Mesothelial cell of epicardium (in vitro differentiated cells): ENCODE measurements around a stretch of chr7.

DNA sequence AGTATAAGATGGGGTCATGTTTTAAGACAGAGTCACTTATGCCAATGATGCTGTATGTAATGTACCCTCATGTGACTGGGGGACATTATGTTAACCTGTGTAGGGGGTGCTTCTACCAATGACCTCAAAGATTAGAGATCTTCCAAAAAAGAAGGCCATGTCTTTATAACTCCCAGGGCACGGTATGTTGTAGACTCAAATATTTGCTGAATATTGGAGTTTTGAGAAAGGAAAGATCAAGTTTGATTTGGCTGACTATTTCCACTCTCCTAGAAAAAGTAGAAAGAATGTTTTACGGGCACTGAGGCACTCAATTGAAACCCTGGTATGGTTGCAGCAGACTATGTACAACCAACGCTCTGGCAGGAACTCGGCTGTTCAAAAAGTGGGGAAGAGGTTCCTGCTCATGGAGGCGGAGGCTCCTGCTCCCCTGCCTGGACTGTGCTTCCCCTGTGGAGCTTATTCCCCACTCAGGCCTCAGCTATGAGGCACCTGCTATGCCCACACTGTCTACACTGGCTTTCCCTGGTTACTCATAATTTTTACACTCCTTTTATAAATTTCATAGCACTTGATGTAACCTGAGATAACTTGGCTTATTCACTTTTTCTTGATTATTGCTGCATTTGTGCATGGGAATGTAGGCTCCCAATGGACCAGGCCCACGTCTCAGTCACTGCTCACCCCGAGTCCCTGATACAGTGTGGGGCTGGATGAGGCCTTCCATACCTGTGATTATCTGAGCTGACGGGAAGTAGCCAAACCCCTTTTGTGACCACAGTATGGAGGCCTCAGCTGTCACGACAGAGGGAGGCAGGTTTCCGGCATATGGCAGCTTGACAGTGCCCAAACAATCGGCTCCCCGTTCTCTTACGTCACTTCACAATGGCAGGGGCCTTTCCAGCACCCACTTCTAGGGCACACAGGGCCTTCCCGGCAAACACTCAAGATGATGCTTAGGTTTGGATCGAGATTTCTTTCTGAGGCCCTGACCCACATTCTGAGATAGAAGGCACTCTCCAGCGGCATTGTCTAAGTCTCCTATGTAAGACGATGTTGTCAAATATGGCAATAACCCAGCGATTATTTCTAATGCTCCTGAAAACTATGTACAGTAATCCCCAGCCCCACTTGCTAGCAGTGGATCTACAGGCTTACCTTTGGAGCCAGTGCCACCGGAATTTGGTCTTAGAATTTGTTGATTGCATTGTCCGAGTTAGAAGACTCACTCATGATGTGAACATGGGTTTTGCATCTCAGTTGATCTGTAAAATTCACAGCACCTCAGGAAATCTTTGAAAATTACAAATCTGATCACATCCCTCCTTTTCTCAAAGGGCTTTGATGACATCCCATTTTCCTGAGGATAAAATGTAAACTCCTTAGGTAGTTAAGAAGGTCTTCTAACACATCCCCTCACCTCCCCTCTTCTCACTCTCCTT lies 645.3 kb downstream of the ACTR3B start:
- PRO-cap, result no peak

DNA sequence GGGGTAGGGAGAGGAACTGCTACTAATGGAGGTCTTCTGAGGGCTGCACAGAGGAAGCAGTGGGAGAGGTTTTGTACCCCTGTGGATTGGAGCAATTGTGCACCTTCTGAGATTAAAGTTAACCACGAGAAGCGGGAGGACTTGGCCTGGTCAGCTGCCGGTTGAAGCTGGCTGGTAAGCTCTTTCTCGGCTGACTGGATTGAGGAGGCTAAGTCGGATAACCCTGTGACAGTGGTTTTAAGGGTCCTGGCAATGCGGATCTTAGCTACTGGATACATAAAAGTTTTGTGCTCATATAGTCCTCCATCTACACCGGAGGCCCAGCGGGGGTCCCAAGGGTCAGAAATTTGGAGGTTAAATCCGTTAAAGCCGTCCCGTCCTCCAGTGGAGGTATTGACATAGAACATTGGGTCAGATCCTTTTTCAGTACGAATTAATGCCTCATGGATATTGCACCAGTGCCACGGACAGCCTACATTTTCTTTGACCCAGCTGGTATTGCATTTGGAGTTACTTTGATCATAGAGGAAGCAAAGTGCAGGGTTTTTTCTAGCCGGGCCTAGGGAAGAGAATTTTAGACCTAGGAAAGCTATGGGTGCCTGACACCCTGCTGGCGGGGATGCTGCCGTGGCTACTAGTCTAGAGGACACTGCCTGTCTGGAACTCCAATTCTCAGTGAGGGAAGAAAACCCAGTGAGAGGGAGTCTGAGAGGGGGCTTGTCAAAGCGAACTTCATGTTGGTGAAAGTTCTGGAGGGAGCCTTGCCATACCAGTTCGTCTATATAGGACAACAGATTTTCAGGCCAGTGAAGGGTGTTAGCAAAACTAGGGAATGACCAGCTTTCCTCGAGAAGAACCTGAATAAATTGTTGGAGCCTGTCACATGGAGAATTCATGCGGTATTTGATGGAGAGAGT lies 641.7 kb upstream of the DPP6 start:
- PRO-cap, result no peak

- PRO-cap, result no peak
Measured at GRCh38 chr7:154304731-154305485, 252.7 kb downstream of the DPP6 start.

- PRO-cap, result unidirectional peak, plus-strand start at chr7:155003452
Measured at GRCh38 chr7:155003254-155003795, 401 bp upstream of the PAXIP1 start.

GRCh38 chr7:155071129-155071794 lies 1.1 kb downstream of the HTR5A start:
- PRO-cap, result no peak

DNA sequence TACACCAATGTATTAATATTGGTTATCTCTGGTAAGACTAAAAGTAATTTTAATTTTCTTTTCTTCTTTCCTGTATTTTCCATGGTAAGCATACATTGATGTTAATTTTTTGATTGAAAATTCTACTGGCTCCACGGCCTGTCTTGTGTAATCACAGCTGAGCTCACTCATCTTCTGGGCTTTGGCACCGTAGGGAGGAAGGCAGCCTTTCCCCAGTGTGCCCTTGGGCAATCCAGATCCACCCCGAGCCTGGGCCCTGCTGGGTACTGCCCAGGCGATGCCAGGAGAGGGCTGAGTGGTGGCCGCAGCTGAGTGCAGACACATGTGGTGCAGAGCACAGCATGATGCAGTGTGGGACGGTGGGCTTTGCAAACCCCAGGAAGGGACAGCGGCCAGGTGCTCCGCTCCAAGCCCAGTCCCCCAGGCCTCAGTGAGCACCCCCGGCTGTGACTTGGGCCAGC lies 77.8 kb upstream of the INSIG1 start:
- PRO-cap, result no peak

DNA sequence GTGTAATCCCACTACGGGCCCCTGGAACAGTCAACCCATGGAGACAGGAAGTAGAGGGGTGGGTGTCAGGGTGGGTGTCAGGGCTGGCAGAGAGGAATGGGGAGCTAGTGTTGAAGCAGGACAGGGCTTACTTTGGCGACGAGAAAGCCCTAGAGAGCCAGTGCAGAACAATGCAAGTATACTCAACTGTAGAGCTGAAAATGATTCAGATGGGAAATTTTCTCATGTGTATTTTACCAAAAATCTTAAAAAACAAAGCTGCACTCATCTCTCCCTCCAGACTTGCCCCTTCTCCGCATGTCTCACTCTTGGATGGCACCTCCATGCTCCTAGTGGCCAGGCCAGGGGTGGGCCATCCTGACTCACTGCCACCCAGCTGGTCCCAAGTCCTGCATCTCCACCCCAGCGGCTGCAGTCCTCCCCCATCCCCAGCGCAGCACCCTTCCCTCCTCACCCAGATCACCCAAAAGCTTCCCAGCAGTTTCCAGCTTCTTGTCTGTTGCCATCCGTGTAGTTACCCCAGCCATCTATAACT lies 53.1 kb upstream of the INSIG1 start:
- PRO-cap, result no peak

DNA sequence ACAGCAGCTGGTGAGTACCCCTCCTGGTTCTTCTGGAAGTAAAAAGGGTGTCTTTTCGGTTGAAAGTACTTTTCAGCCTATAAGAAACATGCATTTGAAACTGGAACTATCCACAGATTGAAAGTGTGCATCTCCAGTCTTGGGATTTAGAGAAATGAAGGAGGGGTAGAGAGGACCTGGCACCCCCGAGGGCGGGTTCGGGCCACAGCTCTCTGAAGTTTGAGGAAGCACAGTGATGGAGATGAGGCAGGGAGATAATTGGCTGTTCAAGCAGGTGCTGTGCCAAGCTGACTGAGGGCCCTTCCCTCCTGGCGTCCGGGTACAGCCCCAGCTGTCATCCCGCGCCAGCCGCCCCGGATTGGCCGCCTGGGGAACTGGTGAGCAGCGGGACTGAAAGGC lies 1.0 kb downstream of the INSIG1 start:
- PRO-cap, result bidirectional peak, plus-strand start outside the sequence, minus-strand start at position 293 of the sequence

DNA sequence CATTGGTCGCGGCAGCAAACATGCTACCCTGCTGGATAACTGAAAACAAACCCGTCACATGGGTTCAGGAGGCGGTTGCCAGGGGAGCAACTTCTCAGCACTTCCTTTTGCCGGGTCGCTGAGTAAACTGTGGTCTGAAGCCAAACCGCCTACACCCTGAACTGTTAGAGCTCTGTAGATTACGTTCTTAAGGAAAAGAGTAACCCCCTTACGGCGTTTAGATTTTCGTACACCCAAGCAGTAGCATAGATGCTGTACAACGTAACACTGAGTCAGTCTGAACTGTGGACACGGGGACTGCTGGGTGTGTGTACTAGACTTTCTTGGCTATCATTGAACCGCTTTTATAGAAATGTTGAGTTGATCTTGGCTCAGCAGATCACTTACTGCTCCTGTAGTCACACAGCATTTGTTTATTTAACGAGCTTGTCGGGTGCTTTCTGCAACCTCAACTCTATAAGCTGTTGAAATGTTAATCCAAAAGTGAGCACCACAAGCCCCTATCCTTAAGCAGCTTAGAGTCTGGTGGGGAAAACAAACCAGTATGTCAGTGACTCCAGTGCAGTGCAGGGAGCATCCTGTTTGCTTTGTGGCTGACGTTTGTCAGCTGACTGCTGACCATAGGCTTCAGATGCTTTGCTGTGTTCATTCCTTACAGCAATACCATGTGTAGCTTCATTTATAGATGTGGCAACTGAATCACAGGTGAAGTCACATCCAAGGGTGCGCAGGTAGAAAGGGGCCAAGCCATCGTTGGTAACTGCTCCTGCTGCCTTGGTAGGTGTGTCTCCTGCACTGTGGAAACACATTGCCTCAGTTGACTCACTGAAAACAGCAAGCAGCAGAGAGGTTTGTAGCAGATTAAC lies 1.6 kb downstream of the INSIG1 start:
- PRO-cap, result bidirectional peak, plus-strand start at position 57 of the sequence, minus-strand start outside the sequence

DNA sequence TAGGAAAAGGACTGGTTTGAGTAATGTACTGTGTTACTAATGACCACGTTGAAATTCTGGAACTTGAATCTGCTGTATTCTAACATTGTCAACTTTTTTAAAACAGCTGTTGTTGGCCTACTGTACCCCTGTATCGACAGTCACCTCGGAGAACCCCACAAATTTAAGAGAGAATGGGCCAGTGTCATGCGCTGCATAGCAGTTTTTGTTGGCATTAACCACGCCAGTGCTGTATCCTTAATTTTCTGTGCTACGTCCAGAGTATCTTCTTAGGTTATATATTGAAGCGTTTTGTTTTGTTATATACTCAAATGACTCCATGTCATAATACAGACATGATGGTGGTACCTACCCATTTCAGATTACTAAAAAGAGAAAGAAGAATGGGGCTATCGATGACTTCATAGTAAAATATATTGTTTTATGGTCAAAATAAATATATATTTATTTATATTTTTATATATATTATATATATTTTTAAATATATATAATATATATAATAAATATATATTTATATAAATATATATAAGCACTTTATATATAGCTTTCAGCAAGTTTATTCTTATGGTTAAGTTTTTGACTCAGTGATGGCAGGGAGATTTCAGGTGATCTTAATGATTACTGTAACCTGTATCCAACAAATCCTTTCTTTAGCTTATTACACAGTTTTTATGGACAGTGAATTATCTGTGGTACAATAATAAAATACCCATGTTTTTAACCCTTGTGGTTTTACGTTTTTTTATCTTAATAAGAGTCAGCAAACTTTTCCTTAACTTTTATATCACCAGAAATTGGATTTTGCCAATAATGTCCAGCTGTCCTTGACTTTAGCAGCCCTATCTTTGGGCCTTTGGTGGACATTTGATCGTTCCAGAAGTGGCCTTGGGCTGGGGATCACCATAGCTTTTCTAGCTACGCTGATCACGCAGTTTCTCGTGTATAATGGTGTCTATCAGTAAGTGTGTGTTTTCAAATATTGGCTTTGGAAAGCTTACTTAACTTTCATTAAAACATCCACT lies 4.1 kb downstream of the INSIG1 start:
- PRO-cap, result no peak

- PRO-cap, result no peak
Measured at GRCh38 chr7:155302482-155303039, 4.9 kb downstream of the INSIG1 start.

DNA sequence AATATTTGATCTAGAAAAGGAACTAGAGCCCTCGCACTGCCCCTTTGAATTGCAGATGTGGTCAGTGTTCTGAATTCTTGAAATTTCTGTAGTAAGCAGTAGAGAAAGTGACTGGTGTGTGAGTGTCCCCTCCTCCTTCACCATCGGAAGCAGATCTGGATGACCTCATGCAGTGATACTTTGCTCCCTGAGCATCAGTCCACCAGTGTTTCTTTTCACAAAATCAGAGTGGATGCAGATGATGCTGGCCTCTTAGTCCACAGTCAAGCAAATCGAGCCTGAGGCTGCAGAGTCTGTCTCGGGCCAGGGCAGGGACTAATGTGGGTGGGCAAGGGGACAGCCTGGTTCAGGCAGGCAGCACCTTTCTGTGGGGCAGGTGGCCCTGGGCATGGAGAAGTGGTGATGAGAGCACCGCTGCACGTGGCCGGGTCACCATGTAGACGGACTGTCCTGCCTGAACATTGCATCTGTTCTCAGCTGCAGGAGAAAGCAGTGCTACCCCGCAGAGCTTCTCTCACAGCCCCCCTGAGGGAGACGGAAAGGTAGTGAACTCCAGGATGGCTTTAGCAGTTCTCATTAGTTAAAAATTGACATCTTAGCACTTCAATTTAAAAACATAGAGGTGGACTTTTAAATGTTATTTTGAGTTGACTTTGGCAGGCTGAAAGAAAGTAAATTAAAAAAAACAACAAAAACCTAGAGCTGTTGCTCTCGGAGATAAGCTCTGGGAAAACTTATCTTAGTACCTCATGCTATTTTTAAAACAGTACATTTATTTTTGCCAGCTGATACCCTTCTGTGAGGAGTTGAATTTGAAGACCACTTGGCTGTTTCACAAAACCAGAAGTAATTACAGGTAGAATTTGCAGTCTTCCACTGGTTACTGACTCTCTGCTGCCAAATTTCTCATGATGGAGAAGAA lies 5.6 kb downstream of the INSIG1 start:
- PRO-cap, result no peak

DNA sequence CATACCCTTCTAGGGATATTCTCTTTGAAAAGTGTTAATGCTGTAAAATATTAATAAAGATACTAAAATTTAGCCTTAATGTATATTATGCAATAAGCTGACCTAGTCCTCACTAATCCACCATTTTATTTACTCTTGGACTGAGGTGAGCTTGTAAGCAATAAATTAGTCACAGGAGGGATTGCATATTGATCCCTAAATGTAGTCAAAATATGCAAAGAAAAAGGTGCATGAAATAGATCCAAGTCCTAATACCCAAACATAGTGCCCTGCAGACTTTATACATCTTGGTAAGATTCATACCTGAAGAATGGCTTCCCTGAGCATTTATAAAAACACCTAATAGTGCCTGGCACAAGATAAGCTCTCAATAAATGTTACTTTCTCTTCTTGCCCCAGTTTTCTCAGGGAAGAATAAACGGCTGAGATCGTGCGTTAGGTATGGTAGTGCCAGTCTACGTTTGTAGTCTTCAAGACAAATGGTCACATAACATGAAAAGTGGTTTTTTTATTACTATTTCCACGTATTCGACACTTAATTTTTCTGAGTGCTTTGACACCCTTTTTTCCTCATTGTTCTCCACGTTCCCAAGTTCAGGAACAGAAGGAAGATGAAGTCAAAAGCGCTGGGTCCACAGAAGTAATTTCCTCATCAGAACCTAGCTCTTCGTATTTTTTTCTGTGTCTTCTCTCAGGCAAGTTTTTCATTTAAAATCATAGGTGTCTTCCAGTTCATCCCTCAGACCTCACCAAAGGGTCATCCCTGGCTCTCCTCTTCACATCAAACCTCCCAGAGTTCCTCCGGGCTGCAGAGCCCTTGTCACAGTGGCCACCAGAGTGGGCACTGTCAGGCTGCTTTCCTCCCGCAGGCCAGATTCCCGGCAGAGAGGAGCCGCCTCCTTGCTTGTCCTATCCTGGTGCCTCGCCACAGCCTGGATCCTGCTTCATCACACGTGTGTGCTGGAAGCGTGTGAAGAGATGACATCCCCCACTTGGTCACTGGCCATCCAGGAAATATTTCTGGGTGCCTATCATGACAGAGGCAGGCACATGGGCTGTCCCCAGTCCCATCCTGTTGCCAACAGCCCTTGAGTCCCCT lies 14.6 kb downstream of the INSIG1 start:
- PRO-cap, result no peak

- PRO-cap, result no peak
Measured at GRCh38 chr7:155357318-155357901, 59.7 kb downstream of the INSIG1 start.

GRCh38 chr7:155459934-155460437 lies 2.1 kb downstream of the EN2 start:
- PRO-cap, result no peak

- PRO-cap, result no peak
Measured at GRCh38 chr7:155752575-155753771, 59.3 kb downstream of the SHH start.

GRCh38 chr7:155777069-155777877 lies 35.0 kb downstream of the SHH start:
- PRO-cap, result no peak

DNA sequence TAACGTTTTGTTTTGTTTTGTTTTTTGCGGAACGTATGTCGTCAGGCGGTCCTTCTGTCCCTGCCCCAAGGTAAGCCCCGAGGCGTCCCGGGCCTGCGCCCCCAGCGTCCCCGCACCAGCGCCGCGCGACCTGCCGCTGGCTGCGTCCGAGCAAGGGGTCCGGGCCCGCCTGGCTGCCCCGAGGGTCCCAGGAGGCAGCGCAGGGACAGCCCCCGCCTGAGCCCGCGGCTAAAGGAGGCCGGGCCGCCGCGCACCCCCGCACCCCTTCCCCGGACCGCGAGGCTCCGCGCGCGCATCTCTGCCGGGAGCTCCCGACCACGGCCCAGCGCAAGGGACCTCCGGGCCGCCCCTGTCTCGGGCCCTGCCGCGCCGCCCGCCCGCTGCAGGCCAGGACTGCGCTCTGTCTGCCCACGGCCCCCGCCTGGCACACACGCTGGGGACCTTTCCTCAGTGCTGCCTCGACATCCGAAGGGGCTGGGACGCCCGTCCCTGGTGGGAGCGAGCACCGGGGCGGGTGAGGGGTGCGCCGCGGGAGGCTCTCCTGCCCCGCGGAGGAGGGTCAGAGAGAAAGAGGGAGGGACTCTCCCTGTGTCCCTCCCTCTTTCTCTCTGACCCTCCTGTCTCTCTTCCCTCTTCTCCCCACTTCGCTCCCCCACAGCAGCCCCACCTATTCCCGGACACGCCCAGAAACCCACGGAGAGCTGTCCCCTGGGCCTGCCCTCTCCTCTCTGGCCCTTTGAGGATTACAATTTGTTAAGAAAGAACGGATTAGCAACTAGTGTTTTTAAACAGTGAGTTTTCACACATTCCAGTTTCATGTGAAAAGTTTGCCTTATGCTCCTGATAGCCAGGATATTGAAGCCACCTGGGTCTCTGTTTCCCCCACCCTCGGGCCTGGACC lies 24.9 kb downstream of the SHH start:
- PRO-cap, result no peak

GRCh38 chr7:156999074-157000032 lies 11.1 kb downstream of the MNX1 start:
- PRO-cap, result no peak

GRCh38 chr7:157008862-157009711 lies 1.4 kb downstream of the MNX1 start:
- PRO-cap, result no peak